ENCODE measurements around the genes GDAP1L1, TOMM34, KCNS1 and WFDC6.

- PRO-cap = bidirectional peak, plus-strand start at chr20:44182358, minus-strand start at chr20:44182271
These were observed 4.7 kb downstream of the JPH2 start for GRCh38 chr20:44182207-44182686.

DNA sequence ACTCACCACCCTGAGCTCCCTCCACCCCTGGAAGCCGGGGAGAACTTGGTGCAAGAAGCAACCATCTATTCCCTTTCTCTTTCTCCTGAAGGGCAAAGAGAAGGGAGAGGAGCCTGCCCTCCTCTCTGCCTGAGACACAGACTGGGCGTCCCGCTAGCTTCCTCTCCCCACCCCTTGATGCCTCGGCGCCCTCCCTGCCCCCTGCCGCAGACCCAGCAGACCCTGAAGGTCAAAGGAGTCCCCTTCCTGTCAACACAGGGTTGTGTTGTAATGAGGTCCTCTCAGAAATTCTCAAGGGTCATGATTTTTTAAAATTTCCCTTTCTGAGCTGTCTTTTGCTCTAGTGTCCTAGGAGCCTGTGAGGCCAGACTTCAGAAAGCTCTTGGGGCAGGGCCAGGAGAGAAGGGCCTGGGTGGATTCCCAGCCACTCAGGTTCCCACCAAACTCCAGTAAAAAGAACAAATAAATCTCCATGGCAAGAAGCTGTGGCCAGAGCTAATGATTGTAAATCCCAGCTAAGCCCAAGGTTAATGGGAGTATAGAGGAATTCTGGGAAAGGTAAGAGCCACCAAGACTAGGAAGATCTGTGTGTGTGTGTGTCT lies 922 bp upstream of the JPH2 start:
- PRO-cap = bidirectional peak, plus-strand start at position 137 of the sequence, minus-strand start at position 143 of the sequence; unidirectional peak, minus-strand start at position 373 of the sequence

GRCh38 chr20:44218327-44218773 lies 7.8 kb upstream of the OSER1 start:
- PRO-cap = no peak

- PRO-cap = no peak
These were observed at the start of gene GDAP1L1 for GRCh38 chr20:44246917-44247738. Gene GDAP1L1, plus strand, starts transcription at chr20:44247308.

DNA sequence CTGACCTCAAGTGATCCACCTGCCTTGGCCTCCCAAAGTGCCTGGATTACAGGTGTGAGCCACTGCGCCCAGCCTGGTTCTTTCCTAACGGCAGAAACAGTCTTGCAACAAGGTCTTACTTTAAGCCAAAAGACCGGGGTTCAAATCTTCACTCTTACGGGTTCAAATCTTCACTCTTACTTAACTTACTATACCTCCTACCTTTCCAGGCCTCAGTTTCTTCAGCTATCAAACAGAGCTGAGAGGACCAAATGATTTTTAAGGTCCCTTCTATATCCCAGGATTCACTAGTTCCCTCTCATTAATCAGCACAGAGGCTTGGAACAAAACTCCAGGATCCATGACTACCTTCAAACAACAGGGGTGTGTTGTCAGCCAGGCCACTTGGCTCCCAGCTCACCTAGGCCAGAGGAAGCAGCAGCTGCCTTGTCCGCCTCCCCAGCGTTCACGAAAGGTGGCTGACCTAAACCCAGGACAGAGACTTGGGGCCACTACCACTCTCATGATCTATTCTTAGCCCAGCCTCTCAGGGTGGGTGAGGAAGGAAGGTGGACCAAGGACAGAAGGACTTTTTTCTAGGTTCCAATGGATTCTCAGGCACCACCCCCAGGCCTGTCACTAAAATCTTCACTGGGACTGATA lies 1.5 kb downstream of the FITM2 start:
- PRO-cap = no peak

DNA sequence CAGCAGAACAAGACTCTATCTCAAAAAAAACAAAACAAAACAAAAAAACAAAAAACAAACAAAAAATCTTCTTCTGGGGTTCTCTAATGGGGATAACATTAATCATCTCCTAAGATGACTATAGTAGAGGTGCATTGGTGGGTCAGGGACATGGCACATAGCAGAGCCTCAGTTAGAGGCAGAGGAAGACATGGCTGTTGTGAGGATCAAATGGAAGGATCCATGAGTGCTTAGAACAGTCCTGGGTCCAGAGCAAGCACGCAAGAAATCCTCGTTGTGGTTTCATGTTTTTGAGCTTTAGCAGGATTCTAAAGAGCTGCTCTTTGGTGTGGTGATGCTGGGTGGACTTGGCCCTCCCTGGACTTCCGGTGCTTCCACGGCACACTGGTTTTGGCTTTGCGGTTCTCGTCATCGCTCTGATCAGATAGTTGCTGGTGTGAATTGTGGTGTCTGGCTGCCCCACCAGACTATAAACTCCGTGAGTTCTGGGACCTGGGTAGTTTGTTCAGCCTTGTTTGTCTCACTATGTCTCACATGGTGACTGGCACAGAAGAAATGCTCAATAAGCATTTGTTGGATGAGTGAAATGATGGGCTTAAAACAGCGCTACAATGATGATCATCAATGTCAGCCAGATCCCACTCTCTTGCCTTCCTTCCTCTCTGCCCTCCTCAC lies 3.2 kb downstream of the HNF4A start:
- PRO-cap = no peak

DNA sequence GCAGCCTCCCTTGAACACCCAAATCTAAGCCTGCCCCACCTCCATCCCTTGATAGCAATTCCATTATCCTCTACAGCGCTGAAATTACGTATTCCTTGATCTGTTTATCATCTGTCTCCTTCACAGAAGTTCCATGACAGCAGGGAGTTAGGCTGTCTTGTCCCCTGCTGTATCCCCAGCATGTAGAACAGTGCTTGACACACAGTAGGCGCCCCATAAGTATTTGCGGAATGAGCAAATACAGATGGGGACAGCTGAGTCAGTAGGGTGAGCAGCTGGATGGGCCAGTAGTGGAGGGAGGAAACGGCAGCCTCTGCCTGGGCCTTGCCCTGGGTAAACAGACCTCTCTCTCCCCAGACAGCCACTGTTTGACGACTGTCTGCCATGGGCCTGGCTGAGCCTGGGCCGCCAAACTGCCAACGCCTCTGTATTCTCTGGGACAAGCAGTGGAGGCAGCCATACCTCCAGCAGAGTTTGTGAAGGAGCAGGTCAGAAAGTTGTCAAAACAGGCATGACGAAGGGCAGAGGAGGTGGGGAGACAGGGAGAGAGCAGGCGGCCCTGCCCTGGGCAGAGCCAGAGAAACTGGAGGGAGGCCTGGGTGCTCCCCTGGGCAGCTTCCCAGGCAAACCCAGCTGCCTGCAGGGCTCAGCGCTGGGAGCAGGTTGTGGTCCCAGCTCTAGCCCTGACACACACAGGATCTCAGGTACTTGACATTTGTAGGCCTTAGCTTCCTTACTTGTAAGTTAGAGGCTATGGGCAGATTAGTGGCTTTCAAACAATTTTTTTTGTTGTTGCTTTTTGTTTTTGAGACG lies 15.2 kb downstream of the HNF4A start:
- PRO-cap = no peak

- PRO-cap = no peak
These were observed 24.5 kb upstream of the TTPAL start for GRCh38 chr20:44451070-44451652.

GRCh38 chr20:44456954-44457548 lies 18.6 kb upstream of the TTPAL start:
- PRO-cap = no peak

GRCh38 chr20:44492422-44492908 lies 16.8 kb downstream of the TTPAL start:
- PRO-cap = no peak

DNA sequence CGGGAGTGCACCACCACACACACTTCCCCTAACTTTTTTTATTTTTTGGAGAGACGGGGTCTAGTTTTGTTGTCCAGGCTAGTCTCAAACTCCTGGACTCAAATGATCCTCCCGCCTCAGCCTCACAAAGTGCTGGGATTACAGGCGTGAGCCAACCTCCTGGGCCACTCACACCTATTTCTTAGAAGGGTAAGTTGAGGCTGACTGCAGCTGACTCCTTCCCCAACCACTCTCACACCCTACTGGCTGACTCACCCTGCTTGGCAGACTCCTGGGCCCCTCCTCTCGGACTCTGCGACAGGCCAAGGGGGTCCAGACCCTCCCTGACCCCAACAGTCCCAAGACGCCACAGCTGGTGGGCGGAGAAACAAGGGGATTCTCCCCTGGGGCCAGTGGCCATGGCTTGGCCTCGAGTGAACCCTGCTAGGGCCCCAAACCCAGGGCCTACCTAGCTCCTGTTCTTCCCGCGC lies 896 bp downstream of the ADA start:
- PRO-cap = no peak

DNA sequence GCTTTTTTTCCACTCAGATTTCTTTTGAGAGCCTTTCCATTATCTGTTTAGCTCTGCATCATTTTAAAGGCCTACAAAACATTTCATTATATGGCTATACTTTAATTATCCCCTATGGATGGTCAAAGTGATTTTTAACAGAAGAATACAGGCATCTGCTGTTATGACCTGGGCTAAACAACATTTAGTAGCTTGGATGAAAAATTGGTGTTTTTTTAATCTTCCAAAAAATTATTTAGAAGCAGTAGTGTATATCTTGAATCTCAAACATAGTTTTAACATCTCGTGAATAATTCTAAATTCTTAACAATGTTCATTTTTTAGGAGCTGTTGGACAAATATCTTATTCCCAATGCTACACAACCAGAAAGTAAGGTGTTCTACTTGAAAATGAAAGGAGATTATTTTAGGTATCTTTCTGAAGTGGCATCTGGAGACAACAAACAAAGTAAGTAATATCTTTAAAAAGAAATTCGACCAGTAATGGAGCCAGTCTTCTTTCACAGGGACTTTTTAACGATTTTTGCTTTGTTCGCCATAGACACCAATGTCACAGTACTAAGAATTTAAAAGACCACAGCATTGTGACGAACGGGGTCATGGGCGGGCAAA lies 6.1 kb upstream of the PABPC1L start:
- PRO-cap = no peak

GRCh38 chr20:44959647-44960683 lies at the start of gene TOMM34:
Gene TOMM34, minus strand, starts transcription at chr20:44960397.
- PRO-cap = bidirectional peak, plus-strand start at chr20:44960572, minus-strand start at chr20:44960396

DNA sequence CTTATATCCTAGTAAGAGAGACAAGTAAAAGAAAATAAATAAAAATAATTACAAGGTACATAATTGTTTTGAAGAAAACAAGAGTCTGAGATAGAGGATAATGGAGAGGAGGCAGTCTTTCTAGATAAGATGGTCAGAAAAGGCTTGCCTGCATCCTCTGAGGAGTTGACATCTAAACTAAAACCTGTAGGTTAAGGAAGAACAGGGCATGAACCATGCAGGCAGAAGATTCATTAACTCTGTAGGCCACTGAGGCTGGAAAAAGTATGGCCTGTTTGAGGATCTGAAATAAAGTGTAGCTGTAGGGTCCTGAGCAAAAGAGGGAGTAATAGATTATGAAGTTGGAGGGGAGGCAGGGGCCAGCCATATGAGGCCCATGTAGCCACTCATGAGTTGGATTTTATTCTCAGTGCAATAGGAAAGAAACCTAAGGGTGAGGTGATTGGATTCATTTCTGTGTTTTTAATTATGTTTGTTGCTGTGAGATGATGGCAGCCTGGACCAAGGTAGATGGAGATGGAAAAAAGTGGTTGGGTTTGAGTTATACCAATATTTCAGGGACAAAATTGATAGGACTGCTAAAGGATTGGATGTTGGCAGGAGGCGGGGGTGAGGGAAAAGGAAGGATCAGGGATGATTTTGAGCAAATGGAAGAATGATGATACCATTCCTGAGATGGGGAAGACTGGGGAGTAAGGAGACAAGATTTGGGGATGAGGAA lies 30.9 kb downstream of the KCNS1 start:
- PRO-cap = no peak

GRCh38 chr20:45088912-45089196 lies 12.1 kb downstream of the KCNS1 start:
- PRO-cap = no peak

- PRO-cap = no peak
These were observed at the start of gene KCNS1 for GRCh38 chr20:45100924-45101272. Gene KCNS1, minus strand, starts transcription at chr20:45101127.

DNA sequence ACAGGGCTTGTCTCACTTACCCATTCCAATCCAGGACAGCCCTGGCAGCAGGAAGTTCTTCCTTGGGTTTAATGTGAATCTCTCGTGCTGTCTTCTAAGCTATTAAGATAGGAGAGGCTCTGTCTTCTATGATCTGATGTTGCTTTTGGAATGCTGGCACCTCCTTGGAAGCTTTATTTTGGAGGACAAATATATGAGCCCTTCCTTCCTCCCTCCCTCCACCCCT lies 1.1 kb upstream of the WFDC5 start:
- PRO-cap = no peak

- PRO-cap = bidirectional peak, plus-strand start at chr20:45345831, minus-strand start at chr20:45345798
These were observed 2.9 kb downstream of the SDC4 start for GRCh38 chr20:45345024-45346016.

GRCh38 chr20:45368055-45368818 lies 5.3 kb downstream of the SYS1 start:
- PRO-cap = no peak

GRCh38 chr20:45539430-45539913 lies at the start of gene WFDC6:
Gene WFDC6, minus strand, starts transcription at chr20:45539482.
- PRO-cap = no peak

Data from right common carotid artery plus branches (tissue), 1 donor.